Frontal cortex (tissue), 2 donors: ENCODE measurements around a stretch of chr10.

DNA sequence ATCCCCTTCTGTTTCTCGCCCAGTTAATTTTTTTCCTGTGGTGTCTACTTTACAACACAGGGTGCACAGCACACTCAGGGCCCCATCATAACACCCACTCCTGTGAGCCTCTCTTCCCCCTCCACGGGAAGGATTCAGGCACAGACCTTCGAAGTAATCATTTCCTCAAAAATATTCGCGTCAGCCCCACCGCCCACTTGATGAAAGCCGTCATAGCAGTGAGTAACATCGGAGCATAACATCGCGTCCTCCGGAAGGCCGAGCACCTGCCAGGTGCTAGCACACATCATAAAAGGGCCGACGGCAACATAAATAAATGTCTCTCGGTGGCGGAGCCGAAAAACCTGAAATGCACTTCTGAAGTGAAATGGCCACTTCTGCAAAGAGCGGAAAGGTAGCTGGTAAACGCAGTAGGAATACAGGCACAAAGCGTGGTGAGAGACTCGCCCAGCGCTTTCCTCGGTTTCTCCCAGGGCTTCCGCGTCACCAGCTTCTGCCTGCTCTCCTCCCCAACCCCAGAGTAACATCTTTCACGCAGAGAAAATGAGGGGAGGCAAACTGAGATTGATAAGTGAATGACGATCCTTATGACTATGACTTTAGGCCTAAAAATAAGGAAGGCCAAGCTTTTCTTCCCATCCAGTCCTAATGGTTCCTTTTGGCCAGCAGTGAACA, 201.8 kb upstream of the ADARB2 start:
- RAMPAGE, long total RNA: no peak

DNA sequence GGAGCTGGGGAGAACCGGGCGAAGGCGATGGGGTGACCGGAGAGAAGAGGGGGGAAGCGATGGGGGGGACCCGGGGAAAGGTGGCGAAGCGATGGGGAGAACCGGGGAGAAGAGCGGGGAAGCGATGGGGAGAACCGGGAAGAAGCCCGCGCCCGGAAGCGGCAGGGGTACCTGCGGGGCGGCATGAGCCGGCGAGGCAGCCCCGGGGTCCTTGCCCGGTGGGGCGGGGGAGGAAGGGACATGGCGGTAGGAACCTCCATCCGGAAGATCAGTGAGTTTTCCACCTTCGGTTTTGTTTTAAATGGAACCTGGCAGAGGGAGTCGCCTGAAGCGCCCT, 370 bp downstream of the PFKP start:
- RAMPAGE, long total RNA: no peak

GRCh38 chr10:3091265-3091746, 24.0 kb downstream of the PFKP start:
- RAMPAGE, long total RNA: no peak

- RAMPAGE, long total RNA: no peak
Observed at GRCh38 chr10:3094964-3096041, 28.0 kb downstream of the PFKP start.

GRCh38 chr10:3292552-3293054, 120.0 kb upstream of the PITRM1 start:
- RAMPAGE, long total RNA: no peak

DNA sequence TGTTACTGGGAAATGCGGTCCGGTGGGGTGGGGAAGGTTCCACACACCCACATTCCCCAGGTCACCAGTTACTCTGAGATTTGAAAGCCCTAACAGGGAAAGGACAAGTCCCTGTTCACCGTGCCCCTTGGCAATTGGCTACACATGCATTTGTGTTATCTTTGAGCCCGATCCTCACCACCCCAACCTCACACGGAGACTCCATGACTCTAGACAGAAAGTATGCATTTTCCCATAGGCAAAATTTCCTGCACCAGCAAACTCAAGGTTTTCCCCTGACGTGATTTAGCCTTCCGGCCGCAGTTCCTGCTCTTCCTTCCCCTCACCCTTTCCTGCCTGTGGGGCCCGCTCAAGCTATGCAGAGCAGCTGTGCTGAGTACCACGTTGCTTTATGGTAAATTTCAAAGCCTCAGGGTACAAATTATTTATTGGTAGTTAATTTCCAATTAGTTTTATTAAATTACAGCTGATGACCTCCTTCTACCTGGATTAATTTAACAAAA, 282.8 kb upstream of the PITRM1 start:
- RAMPAGE, long total RNA: no peak

GRCh38 chr10:3468071-3468799, 295.7 kb upstream of the PITRM1 start:
- RAMPAGE, long total RNA: no peak

DNA sequence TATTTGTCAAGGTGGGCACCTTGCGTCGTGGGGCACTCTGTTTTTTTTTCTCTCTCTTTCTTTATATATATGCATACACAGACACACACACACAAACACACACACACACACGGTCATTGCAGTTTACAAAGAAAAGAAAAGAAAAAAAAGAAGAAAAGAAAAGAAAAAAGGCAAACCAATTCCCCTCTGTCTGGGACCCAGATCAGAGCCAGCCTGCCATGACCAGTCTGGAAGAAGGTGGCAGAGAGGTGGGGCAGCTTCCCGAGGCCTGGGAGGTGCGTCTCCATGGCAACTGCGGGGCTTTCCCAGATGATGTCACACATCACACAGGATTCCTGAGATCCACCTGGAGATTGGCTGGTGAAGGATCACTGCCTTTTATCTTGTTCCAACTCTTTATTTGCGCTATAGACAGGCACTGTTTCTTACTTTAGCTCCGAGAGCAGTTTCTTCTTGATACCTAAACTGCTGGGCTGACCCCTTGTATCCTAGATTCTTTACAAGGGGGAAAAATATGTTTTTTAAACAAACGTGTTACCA, 298.7 kb downstream of the KLF6 start:
- RAMPAGE, long total RNA: no peak

GRCh38 chr10:3567397-3567750, 217.6 kb downstream of the KLF6 start:
- RAMPAGE, long total RNA: no peak

GRCh38 chr10:3636396-3637315, 148.4 kb downstream of the KLF6 start:
- RAMPAGE, long total RNA: no peak

GRCh38 chr10:3786281-3787155, 1.5 kb upstream of the KLF6 start:
- RAMPAGE, long total RNA: no peak

GRCh38 chr10:3807956-3808616, 23.1 kb upstream of the KLF6 start:
- RAMPAGE, long total RNA: no peak

GRCh38 chr10:3853417-3854055, 68.5 kb upstream of the KLF6 start:
- RAMPAGE, long total RNA: no peak

DNA sequence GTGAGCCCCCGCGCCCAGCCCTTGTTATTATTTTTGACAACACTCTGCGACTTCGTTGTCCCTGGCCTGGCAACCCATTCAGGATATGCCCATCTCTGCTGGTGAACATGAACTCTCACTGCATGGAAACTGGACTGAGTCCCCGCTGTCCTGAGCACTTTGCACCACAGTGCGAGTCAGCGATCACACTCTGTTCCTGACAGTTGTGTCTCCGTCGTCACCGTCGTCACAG, 76.6 kb upstream of the KLF6 start:
- RAMPAGE, long total RNA: no peak

- RAMPAGE, long total RNA: no peak
Observed at GRCh38 chr10:3887672-3888581, 102.9 kb upstream of the KLF6 start.

DNA sequence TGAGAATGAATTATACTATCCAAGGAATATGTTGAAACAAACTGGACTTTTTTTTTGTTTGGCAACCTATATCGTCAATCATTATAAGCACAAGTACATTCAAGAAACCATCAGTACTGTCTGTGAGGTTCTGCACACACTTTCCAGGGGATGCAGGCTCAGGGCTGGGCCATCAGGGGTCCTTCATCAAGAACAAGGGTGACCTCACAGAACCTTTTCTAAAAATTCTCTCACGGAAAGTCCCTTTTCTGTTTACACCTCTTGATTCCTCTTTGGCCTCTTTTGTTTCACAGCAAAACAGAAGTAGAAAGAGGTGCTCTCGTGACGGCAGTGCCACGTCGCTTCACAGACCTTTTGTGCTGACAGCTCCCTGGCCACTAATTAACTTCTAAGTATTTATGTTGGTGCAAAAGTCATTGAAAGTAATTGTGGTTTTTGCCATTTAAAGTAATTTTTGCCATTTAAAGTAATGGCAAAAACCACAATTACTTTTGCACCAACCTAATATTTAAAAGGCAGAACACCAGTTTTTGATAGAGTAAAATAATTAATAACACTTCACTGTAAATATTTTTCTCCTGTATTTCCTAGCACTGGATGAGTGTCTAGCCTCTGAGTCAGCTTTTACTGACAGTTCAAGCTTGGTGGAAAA, 117.4 kb upstream of the KLF6 start:
- RAMPAGE, long total RNA: no peak

GRCh38 chr10:3908268-3908480, 123.2 kb upstream of the KLF6 start:
- RAMPAGE, long total RNA: no peak

- RAMPAGE, long total RNA: no peak
Observed at GRCh38 chr10:3909205-3909876, 124.3 kb upstream of the KLF6 start.

DNA sequence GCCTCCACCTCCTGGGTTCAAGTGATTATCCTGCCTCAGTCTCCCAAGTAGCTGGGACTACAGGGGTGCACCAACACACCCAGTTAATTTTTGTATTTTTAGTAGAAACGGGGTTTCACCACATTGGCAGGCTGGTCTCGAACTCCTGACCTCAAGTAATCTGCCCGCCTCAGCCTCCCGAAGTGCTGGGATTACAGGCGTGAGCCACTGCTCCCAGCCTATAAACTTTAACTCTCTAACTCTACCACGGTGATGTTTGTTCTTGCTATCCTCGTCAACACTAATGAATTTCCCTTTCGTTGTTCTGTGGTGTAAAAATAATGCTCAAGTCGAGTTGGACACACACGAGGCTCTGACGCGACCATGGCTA, 166.8 kb upstream of the KLF6 start:
- RAMPAGE, long total RNA: no peak

GRCh38 chr10:3969970-3970356, 185.0 kb upstream of the KLF6 start:
- RAMPAGE, long total RNA: no peak